ENCODE measurements around a stretch of chrX.

- RAMPAGE, long total RNA = no peak
- RRBS = no CpG with 5 or more reads among the region's 3 CpGs
Measured at GRCh38 chrX:16822330-16822606, 36.0 kb downstream of the TXLNG start.

DNA sequence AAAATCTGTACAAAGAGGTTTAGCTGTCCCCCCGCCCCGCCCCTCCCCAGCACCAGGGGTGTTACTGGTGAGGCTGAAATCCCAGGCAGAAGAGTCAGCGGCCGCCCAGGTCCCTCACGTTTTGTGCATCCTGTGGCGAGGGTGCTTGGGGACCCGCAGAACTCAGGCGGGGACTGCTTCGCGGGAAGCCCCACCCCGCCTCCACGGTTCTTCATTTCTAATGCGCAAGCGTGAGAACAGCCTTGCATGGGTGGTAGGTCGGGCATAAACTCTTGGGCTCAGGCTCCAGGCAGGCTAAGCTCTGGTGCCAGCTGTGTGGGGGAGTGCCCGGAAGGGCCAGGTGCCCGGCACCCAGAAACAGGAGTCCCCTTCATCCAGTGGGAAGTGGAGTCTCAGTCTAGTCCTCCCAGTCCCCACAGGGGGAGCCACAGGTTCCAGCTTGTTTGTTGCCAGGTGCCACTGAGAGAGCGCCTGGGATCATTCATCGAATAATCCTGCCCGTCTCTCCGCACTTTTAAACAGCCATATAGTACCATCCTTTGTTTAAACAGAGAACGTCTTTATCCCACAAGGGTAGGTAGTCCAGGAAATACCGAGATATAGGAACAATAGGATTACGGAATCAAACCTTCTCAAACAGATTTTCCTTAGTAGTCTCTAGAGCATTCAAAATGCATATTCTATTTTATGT, 12.6 kb upstream of the RBBP7 start:
- RAMPAGE, long total RNA = no peak
- RRBS = no CpG with 5 or more reads among the region's 24 CpGs

DNA sequence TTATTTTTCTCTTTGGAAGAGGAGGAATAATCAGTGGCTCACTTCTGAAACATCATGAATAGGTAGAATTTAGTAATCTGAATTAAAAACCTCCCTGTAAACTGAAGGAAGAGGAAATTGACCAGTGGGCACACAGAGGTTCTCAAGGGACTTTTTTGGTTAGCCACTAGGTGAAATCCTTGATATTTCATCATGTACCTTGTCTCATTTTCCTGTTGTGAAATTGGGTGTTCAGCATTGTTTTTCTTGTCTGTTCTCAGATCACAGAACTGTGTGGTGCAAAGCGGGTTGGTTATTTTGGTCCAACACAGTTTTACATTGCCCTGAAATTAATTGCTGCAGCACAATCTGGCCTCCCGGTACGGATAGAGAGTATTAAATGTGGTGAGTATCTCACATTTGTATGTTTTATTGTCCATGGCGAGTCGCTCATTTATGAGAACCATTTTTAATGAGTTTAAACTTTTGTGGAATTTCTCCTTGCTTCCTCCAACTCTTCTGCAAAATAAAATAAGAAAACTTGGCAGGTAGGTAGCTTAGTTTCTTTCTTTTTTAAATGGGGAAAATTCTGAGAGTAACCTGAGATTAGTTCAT, 59.6 kb downstream of the REPS2 start:
- RAMPAGE, long total RNA = no peak
- RRBS = no CpG with 5 or more reads among the region's 5 CpGs

DNA sequence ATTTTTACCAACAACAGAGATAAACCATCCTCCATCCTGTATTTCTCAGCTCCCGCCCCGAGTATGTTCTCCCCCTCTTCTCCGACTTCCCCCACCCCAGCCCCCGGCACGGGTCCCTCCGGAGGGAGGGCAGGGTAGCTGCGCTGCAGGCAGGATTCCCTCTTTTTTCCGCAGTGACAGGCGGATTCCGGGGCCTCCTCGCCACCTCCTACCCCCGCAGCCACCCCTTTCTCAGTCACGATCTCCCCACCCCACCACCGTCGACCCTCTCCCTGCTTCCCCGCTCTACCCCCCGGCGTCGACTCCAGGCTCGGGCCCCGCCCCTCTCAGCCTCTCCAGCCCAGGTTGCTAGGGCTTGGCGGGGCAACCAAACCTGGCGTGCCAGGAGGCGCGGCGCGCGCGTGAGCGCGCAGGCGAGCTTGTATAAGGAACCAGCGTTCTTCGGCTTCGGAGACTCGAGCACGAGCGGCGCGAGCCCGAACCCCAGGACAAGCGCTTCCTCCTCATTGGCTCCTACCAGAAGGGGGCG, 396 bp upstream of the CDKL5 start:
- RAMPAGE, long total RNA = no peak
- RRBS = 4% methylated on average over 10 of the region's 43 CpGs

DNA sequence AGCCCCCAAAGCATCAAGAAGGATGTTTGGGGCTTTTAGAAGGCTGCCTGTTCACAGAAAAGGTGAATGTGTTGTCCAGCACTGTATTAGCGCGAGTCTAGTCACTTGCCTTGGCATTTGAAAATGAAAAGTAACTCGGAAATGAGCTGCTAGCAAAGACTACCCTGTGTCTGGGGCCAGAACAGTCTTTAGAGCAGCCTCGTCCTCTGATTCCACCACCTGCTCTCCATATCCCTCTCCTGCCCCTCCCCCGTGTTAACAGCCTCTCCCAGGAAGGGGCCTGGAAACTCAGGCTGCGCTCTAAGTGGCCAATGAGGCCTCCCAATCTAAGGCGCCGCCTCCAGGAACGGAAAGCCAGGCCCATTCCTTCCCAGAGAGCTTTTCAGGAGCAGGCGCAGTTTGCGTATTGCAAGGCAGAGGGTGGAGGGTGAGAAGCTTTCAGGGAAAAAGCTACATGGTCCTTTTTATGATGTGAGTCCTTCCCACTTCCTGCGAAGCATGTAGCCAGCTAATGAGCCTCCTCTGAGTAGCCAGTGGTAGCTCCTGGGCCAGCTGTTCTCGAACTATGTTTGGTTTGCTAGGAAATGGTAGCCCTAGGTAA, 31.2 kb downstream of the RS1 start:
- RAMPAGE, long total RNA = no peak
- RRBS = no CpG with 5 or more reads among the region's 13 CpGs

GRCh38 chrX:18931419-18931935, 52.4 kb downstream of the PHKA2 start:
- RAMPAGE, long total RNA = no peak
- RRBS = no CpG with 5 or more reads among the region's 9 CpGs

GRCh38 chrX:18980046-18980528, 3.8 kb downstream of the PHKA2 start:
- RAMPAGE, long total RNA = no peak
- RRBS = no CpG with 5 or more reads among the region's 10 CpGs

GRCh38 chrX:19487851-19488247, 27.5 kb downstream of the MAP3K15 start:
- RAMPAGE, long total RNA = no peak
- RRBS = no CpG with 5 or more reads among the region's 3 CpGs

GRCh38 chrX:19541811-19542584, 26.7 kb upstream of the MAP3K15 start:
- RAMPAGE, long total RNA = no peak
- RRBS = 86% methylated on average over 4 of the region's 26 CpGs

GRCh38 chrX:19670042-19671431, 155.2 kb upstream of the MAP3K15 start:
- RAMPAGE, long total RNA = no peak
- RRBS = no CpG with 5 or more reads among the region's 12 CpGs

GRCh38 chrX:19807376-19807918, 80.0 kb downstream of the SH3KBP1 start:
- RAMPAGE, long total RNA = no peak
- RRBS = no CpG with 5 or more reads among the region's 5 CpGs

DNA sequence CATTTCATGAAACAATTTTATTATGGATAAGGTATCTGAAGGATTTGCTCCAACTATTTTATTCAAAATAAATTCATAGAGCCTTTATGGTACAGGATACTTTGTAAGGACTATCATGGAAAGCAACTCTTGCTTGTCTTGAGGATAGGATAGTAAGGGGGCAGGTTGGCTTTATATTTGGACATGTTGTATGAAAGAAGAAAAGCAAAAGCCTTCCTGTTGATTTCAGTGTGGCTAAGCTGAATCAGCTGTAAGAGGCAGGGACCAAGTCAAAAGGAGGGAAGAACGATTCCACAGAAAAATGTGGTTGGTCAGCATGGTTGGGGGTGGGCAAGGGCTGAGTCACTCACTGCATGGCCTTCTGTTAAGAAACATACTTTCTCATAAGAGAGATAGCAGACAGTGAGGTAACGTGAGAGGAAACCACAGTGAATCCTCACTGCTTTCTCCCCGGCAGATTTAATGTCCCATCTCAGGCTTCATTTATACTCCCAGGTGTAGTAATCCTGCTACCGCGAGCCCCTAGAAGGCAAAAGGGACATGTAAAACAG, 40.6 kb downstream of the SH3KBP1 start:
- RAMPAGE, long total RNA = no peak
- RRBS = no CpG with 5 or more reads among the region's 5 CpGs

GRCh38 chrX:19944853-19945579, 45.8 kb downstream of the BCLAF3 start:
- RAMPAGE, long total RNA = no peak
- RRBS = no CpG with 5 or more reads among the region's 14 CpGs

DNA sequence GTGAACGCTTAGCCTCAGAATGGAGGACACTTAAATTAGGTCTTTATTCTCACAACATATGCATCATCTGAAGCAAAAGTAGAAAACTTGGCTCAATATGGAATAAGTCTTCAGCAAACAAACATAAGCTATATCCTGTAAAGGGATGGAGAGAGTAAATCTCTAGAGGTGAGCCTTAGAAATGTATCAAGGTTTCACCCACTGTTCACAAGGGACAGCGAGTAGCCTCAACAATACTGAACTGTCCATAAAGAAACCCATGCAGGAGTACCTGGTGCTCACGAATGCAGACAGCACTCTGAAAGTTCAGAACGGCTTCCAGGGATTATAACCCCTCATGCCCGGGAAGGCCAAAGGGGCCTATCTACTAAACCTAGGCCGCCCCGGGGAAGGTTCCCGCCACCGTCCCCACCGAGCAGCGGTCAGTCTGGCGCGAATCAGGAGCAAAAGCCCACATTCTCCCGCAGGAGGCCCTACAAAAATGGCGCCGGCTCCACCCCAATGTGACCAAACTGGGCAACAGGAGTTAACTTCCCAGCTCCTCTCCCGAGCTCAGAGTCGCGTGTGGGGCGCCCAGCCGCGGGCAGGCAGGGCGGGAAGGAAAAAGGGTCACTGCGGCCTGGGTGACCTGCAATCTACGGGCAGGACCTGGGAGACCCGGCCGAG, 580 bp downstream of the EIF1AX start:
- RAMPAGE, long total RNA = no peak
- RRBS = 1% methylated on average over 7 of the region's 27 CpGs

GRCh38 chrX:20265956-20266369, 746 bp downstream of the RPS6KA3 start:
- RAMPAGE, long total RNA = no peak
- RRBS = 12% methylated on average over 5 of the region's 34 CpGs

- RAMPAGE, long total RNA = no peak
- RRBS = 14% methylated on average over 25 of the region's 66 CpGs
Measured at GRCh38 chrX:20267706-20268764, 1.3 kb upstream of the RPS6KA3 start.

DNA sequence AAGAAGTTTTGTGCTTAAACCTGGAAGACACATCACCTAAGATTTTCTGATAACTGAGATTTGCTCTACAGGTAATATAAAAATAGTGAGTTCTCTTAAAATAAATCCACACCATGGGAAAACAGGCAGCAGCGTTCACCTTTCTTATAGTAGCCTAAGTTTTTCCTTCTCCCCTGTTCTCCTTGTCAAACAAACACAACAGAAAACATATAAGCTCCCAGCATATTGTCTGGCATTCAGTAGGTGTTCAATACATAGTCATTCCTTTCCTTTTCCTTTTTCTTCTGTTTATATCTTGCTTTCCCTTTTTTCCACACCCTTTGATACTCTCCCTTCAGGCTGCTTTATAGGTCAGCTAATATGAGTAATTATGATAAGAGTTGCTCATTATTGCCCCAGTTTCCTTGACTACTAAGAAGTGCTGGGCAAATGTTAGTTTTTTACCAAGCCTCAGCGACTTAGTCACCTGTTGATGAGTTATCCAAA, 111.3 kb upstream of the RPS6KA3 start:
- RAMPAGE, long total RNA = no peak
- RRBS = no CpG with 5 or more reads among the region's 2 CpGs

DNA sequence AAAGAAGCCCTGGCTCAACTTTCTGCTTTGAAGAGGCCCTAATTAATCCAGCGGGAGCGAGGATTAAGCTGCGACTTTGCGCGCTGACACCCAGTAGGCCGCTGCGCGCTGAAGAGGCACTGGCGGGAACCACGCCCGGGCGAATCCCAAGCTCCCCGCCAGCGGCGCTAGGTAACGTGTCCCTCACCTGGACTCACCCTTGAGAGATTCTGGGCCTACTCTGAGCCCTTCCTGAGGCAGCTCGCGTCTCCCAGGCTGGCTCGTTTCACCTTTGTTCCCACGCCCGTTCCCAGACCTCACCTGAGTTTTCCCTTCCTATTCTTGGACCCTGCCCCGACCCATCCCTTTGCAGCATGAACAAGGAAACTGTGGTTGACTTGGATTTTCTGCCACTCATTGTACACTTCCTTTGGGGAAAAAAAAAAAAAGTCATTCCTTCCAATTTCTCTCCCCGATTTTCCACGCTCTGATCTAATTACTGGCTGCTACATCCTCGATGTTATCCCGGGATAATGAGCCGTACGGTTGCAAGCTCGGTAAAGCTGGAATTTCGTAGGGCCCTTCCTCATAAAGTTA, 730 bp upstream of the KLHL34 start:
- RAMPAGE, long total RNA = no peak
- RRBS = no CpG with 5 or more reads among the region's 30 CpGs

- RAMPAGE, long total RNA = no peak
- RRBS = no CpG with 5 or more reads among the region's 5 CpGs
Measured at GRCh38 chrX:21757022-21757658, 776 bp downstream of the SMPX start.

GRCh38 chrX:21905137-21905676, 35.3 kb upstream of the SMS start:
- RAMPAGE, long total RNA = no peak
- RRBS = no CpG with 5 or more reads among the region's 2 CpGs

Data from cardiac muscle cell (in vitro differentiated cells and primary cell).